Mesenchymal stem cell of Wharton's jelly (primary cell): ENCODE data around the gene HECW2.

DNA sequence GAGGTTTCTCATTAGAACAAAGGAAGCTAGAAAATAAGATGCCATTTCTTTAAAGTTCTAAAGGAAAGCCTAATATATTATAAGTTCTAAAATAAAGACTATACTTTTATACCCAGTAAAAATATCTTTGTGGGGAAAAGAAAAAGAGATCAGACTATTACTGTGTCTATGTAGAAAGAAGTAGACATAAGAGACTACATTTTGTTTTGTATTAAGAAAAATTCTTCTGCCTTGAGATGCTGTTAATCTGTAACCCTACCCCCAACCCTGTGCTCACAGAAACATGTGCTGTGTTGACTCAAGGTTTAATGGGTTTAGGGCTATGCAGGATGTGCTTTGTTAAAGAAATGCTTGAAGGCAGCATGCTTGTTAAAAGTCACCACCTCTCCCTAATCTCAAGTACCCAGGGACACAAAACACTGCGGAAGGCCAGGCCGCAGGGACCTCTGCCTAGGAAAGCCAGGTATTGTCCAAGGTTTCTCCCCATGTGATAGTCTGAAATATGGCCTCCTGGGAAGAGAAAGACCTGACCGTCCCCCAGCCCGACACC is 947.6 kb upstream of the TMEFF2 start:
- CAGE, long polyA plus RNA = no peak

- CAGE, long polyA plus RNA = no peak
Observed at GRCh38 chr2:193170630-193171376, 976.1 kb upstream of the TMEFF2 start.

GRCh38 chr2:195533766-195534739 is 123.0 kb upstream of the SLC39A10 start:
- CAGE, long polyA plus RNA = no peak

- CAGE, long polyA plus RNA = no peak
Observed at GRCh38 chr2:195595617-195596335, 61.2 kb upstream of the SLC39A10 start.

DNA sequence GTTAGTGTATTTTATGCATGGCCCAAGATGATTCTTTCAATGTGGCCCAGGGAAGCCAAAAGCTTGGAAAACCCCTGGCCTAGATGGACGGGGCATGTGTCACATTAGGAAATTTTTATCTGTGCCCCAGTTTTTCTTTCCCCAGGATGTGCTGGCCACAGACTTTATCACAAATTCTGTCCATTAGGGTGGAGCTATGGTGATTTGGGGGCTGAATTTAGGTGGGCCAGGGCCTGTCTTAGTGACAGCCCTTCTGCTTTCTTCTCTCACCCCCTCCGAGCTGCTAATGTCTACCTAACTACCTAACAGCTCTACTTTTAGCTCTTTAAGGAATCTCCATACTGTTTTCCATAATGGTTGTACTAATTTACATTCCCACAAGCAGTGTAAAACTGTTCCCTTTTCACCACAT is 8.7 kb upstream of the DNAH7 start:
- CAGE, long polyA plus RNA = no peak

DNA sequence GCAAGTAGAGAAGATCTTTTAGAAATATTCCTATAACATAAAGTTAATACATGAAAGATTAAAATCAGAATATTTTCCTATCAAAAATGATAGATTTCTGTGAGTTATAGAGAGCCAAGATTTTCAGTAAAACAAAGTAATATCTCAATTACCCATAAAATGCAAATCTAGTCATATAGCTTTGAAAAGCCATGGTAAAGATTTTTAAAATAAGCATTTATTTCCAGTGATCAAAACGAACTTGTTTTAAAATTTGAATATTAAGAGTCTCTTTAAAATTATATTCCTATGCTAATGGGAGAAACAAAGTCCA is 20.9 kb downstream of the STK17B start:
- CAGE, long polyA plus RNA = no peak

DNA sequence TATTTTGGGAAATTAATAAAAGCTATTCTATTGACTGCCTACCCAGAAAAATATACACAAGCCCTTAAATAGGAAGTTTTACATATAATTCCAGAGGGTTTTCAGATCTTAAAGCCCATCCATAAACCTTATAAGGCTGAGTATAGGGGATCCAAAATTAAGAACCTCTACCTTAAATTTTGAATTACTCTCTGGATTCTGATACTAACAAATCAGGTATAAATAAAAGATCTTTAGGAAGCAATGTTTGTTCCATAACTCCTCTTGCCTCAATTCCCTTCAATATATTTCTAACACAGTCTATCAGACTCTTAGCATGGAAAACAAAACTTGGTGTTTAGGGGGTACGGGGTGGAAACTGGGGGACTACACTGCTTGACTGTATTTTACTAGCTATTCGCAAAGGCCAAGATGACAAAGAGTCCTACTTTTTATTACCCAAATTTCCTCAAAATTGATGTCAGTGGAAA is 13.5 kb downstream of the STK17B start:
- CAGE, long polyA plus RNA = no peak

GRCh38 chr2:196165360-196165682 is 6.1 kb downstream of the STK17B start:
- CAGE, long polyA plus RNA = no peak

GRCh38 chr2:196165959-196166752 is 5.2 kb downstream of the STK17B start:
- CAGE, long polyA plus RNA = no peak

- CAGE, long polyA plus RNA = no peak
Observed at GRCh38 chr2:196172495-196172948, 1.1 kb upstream of the STK17B start.

DNA sequence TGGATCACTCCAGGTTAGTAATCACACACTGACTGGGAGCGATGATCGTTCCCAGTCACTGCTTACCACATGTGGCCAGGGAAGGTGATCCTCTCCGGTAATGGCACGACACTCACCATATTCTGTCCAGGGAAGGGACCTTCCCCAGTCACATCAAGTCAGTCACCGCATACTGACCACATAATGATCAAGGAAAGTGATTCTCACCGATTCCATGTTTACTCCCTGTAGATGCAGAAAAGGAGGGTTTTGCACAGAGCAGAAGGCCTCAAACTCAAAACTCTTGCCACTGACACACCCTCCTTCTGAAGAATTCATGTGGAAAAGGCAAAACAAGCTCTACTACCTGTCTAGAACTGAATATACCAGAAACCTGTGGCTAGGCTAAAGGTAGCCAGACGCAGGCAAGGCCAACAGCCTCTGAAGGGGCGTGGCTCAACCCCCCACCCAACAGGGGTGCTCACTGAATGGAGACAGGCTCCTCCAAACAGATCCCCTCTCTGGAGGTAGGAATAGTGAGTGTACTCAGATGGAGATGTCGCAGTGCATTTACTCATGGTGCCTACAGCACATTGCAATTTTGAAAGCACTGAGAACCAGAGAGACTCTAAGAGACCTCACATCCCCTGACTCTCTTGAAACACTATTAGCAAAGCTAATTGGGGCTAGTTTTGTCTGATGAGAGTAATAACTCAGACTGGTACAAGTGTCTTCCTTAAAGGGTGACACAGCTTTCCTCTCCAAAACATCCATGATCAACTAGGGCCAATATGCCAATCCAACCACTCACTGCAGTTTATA is 3.0 kb upstream of the STK17B start:
- CAGE, long polyA plus RNA = no peak

DNA sequence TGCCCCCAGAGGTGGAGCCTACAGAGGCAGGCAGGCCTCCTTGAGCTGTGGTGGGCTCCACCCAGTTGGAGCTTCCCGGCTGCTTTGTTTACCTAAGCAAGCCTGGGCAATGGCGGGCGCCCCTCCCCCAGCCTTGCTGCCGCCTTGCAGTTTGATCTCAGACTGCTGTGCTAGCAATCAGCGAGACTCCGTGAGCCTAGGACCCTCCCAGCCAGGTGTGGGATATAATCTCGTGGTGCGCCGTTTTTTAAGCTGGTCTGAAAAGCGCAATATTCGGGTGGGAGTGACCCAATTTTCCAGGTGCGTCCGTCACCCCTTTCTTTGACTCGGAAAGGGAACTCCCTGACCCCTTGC is 66.4 kb downstream of the HECW2 start:
- CAGE, long polyA plus RNA = no peak

- CAGE, long polyA plus RNA = no peak
Observed at GRCh38 chr2:196538197-196538608, 55.2 kb downstream of the HECW2 start.

- CAGE, long polyA plus RNA = no peak
Observed at GRCh38 chr2:196593341-196593957, at the start of gene HECW2. Gene HECW2, minus strand, starts transcription at chr2:196593554.

GRCh38 chr2:196983284-196983720 is 56.8 kb upstream of the PGAP1 start:
- CAGE, long polyA plus RNA = no peak

- CAGE, long polyA plus RNA = no peak
Observed at GRCh38 chr2:196987606-196988516, 61.4 kb upstream of the PGAP1 start.

DNA sequence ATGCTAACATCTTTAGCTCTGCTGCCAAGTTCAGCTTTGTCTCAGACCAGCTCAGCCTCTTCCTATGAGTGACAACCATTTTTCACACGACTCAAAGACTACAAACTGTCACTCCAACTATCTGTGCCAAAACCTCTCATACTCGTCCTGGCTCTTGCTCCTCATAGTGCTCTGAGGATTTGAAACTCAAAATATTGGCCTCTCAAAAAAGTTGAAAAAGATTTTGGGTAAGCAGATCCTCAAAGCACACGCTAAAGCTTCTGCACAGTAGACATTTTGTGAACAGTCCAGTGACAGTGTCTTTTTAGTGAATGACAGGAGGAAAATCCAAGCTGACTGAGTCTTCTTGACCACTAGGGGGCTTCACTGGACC is 85.4 kb upstream of the PGAP1 start:
- CAGE, long polyA plus RNA = no peak

- CAGE, long polyA plus RNA = no peak
Observed at GRCh38 chr2:197145517-197146003, 165.0 kb downstream of the ANKRD44 start.

DNA sequence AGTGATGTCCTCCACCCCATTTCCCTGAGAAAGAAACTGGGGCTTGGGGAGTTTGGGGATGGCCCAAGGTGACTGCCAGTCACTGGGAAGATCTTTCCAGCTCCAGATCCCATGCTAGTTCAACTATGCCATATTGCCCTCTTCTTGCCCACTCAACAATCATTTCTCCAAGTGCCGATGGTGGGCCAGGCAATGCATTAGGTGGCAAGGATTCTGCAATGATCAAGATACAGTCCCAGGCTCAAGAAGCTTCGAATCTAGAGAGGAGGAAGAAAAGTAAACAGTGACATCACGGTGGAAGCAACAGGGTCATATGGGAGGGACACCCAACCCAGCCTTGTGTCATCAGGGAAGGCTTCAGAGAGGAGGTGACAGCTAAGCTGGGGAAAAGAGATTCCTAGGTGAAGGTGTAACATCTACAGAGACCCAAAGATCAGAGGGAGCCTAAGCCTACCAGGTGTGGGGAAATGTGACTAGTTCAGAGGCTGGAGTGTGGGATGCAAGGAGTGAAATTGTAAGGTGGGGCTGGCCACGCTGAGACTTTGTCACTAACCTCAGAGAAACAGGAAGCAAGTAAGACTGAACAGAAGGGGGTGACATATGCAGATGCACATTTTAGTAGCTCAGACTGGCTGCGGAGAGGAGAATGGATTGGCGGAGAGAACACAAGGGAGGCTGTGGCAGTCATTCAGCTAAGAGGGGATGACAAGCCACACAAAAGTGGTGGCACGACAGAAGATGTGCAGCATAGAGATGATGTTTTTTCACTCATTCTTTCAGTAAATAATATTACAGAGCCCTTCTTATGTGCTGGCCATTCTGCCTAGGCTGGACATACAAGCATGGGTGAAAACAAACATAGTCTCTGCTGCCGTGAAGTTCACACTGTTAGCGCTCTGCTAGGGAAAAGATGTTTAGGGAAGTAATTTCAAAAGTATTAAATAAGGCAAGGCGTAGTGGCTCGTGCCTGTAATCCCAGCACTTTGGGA is 104.8 kb downstream of the ANKRD44 start:
- CAGE, long polyA plus RNA = no peak

- CAGE, long polyA plus RNA = no peak
Observed at GRCh38 chr2:197310953-197311541, 467 bp upstream of the ANKRD44 start.